AG08470 (cell line): Measurements from ENCODE around the gene CNTN6.

- RRBS = no CpG with 5 or more reads among the region's 3 CpGs
Observed at GRCh38 chr3:232771-233311, 36.3 kb downstream of the CHL1 start.

DNA sequence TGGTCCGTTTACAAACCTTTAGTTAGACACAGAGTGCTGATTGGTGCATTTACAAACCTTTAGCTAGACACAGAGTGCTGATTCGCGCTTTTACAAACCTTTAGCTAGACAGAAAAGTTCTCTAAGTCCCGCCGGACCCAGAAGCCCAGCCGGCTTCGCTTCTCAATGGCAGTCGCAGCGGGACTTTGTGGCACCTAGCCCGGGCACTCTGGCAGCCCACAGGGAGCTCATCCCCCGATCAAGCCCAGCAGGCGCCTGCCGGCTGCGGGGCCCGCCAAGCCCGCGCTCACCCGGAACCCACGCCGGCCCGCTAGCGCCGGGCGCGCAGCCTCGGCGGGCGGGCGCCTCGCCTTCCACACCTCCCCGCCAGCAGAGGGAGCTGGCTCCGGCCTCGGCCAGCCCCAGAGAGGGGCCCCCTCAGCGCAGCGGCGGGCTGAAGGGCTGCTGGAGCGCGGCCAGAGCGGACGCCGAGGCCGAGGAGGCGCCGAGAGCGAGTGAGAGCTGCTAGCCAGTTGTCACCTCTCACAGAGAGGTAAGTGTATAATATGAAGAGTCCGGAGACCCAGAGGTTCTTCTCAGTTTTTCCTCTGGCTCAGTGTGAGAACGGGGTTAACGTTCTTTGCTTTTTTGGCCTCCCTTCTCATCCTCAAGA, 339.4 kb downstream of the CHL1 start:
- RRBS = 36% methylated on average over 8 of the region's 48 CpGs

- RRBS = no CpG with 5 or more reads among the region's 8 CpGs
Observed at GRCh38 chr3:1092355-1093331, at the start of gene CNTN6. Gene CNTN6, plus strand, starts transcription at chr3:1093024.

GRCh38 chr3:3157498-3158060, 21.9 kb downstream of the CRBN start:
- RRBS = no CpG with 5 or more reads among the region's 9 CpGs

DNA sequence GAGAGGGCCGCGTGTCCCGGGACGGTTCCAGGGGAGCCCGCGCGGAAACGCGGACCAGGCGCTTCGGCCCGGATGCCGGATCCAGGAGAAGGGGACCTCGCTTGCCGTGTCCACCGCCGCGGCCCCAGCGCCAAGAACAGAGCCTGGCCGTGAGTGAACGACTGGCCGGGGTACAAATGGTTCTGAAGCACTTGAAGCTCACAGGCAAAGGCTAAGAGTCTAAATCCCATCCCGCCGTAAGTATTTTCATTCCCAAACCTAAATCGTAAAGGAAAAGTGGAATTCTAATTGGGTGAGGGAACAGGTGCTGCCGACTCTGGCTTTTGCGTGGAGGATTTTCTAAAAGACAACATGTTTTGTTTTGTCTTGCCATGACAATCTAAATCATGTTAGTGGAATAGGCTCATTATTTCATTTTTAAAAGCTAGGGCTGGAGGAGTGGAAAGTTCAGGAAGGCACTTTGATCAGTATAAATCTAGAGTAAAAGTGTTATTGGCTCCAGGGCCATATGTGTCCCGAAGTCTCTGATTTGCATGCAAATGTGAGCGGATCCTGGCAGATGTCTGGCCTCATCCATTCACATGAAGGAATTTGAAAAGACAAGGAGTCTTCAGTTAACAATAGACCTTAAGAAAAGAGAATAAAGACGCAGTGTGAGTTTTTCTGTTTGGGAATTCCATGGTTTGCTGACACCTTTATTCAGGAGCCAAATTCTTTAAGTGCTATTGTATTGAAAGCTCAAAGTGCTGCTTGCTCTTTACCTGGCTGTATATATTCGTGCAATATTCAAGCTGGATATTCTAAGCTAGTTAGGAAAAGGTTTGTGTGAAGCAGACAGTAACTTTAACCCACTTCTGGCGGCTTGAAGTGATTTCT, 2.0 kb downstream of the LRRN1 start:
- RRBS = 5% methylated on average over 13 of the region's 32 CpGs

DNA sequence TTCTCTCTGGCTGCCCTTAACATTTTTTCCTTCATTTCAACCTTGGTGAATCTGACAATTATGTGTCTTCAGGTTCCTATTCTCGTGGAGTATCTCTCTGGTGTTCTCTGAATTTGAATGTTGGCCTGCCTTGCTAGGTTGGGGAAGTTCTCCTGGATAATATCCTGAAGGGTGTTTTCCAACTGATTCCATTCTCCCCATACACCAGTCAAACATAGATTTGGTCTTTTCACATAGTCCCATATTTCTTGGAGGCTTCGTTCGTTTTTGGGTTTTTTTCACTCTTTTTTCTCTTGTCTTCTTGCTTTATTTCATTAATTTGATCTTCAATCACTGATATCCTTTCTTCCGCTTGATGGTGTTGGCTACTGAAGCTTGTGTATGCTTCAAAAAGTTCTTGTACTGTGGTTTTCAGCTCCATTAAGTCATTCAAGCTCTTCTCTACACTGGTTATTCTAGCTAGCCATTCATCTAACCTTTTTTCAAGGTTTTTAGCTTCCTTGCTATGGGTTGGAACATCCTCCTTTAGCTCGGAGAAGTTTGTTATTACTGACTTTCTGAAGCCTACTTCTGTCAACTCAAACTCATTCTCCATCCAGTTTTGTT, 58.4 kb upstream of the SETMAR start:
- RRBS = no CpG with 5 or more reads among the region's 5 CpGs

DNA sequence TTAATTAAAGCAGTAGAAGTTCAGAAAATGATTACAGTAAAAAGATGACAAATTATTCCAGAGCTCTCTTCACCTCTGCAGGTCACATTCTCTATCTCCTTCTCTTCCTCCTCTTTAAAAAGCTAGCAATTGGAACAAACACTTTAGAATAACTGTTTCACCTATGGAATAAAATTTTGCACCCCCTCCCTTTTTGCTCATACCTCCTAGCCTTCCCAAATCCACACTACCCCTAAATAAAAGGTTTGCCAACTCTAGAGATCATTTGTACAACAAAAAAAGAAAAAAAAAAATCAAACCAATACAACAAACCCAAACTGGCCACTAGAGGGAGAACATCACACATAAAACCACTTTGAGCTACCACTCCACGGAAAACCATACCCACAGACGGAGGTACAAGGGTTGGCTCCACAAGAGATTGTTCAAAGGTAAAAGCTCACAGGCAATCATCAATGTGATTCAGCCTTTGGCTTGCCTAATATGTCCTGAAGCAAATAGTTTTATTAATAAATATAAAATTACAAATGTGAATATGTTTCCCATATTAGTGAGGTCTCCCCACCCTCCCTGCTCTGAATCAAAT, 47.6 kb downstream of the SETMAR start:
- RRBS = no CpG with 5 or more reads among the region's 2 CpGs

DNA sequence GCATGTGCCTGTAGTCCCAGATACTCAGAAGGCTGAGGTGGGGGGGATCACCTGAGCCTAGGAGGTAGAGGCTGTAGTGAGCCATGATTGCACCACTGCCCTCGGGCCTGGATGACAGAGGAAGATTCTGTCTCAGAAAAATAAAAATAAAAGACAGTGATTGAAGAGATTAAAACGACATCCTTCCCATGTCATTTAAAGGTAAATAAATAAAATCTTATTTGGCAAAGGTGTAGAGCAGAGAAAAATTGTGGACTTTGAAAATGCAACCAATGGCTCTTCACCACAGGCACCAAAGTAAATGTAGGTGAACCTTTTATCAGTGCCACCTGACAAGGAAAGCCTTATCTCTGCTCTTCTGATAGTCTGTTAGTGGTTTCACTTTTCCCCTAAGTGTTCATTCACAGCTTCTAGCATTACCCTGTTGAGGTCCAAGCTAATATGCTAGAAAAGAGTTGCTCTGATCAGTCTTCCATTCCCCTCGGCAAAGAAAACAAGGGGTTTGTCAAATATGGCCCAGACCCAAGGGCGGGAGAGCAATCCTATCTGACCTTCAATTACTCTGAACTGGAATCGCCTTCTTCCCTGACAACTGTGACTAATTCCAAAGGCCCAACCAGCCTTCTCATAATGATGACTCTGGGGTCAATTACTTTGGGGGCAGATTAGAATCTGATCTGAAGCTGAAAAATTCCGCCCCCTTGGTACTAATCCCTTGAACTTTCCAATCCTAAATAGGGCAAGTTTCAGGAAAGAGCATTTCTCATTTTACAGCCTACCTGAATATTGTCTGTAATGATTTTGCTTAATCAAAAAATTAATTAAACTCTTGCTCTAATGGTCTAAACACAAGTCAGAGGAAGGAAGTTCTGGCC, 52.3 kb downstream of the SETMAR start:
- RRBS = no CpG with 5 or more reads among the region's 6 CpGs

- RRBS = no CpG with 5 or more reads among the region's 6 CpGs
Observed at GRCh38 chr3:4474576-4475394, 7.7 kb upstream of the SUMF1 start.

DNA sequence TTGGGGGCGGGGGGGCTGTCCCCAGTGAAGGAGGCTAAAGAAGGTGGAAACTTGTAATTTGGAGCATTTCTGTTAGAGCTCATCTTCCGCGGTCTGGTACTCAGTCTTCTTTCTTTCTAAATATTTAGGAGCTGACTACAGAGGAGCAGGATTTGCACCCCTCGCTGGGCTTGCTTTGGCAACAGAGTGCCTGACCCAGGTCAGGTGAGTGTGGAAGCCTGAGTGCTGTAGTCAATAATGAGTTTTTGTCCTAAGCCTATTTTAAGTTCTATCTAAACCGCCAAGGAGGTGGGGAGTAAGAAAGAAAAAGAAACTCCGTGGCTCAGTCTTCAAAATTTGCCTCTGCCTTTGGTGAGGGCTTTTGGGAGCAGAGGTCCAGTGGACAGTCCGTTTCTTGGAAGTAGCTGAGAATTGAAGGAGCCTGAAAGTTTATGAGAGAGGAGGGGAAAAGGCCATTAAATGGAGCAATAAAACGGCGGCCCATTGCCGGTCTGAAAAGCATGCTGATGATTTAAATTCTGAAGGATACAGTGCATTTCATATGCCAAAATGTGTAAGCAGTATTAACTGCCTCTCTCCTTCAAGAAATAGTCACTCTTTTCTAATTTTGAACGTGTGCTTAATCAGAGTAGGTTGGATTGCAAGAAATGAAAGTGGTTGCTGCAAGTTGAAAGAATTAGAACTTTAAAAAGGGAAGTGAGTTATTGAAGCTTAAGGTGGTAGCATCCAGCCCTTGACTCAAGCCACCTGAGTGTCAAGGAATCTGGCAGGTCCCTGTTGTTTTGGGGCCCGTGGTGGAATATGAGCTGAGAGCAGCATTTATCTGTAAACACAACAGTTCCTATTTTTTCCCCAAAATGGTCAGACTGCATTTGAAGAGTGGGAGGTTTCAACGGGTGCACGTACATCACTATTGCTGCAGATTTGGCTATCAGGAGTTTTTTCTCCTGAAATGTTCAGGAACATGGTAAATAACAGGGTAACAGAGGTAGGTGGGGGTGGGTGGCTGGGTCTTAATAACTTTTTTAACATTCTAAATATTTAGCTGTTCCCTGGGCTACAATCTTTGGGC, 1.5 kb downstream of the ITPR1 start:
- RRBS = no CpG with 5 or more reads among the region's 14 CpGs

DNA sequence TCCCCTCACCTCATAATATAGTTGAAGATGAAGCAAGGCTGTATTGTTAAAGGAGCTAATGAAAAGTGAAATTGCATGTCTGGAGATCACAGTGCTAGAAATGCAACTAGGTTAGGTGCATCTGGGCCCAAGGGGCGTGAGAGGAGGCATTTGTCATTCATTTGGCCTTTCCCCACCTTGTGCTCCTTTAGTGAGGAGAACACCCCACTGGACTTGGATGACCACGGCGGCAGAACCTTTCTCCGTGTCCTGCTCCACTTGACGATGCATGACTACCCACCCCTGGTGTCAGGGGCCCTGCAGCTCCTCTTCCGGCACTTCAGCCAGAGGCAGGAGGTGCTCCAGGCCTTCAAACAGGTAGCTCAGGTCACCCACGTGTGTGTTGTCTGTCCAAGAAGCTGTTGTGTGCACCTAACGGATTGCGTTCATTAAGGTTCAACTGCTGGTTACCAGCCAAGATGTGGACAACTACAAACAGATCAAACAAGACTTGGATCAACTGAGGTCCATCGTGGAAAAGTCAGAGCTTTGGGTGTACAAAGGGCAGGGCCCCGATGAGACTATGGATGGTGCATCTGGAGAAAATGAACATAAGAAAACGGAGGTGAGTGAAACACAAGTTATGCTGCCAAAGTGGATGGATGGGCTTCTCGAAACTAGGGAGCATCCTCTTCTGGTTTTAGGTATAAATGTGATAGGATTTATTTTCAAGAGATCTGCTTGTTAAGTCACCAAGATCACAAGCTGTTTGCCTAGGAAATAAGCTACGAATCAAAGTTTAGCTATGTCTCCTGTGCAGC, 190.2 kb downstream of the ITPR1 start:
- RRBS = no CpG with 5 or more reads among the region's 14 CpGs

GRCh38 chr3:4713704-4714667, 220.8 kb downstream of the ITPR1 start:
- RRBS = no CpG with 5 or more reads among the region's 14 CpGs

DNA sequence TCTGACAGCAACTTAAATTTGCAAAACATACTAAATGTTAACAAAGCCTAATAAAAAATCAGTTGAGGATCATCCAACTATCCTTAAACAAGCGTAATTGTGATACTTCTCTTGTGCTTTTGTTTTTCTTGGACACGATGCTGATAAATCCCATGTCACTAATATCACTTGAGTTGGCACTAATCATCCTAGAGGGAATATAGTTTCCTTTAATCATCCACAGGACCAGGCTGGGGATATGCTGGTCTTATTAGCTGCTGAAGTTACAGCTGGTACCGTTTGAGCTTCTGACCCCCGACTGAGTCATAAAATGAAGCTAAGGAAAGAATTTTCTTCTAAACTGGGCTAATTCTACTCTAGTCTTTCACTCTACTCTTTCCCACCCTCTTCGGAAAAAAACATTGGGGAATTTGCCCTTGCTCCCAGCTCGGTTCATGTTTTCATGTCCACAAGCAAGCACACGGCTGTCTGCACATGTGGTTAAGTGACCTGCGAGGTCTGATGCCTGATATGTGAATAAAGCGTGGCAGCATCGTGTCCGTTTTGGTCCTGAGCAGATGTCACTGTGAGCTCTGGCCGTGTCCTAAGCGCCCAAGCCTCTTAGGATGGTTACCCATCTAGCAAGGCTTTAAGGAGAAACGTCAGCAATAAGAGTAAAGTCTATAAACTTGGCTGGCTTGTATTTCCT, 223.6 kb downstream of the ITPR1 start:
- RRBS = no CpG with 5 or more reads among the region's 14 CpGs

DNA sequence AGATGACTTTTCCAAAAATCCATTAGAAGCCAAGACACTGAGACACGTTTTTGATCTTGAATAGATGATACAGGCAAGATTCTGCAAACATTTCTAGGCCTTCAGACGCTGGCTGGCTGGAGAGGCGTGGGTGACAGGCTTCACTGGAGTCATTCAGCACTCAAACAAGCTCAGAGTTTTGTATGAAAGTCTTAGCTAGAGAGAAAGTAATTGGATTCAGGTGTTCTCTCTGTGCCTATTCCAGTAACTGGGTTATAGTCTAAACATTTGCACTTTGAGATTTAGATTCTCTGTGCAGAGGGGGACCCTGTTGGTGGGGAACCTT, 147.7 kb upstream of the BHLHE40 start:
- RRBS = no CpG with 5 or more reads among the region's 3 CpGs

DNA sequence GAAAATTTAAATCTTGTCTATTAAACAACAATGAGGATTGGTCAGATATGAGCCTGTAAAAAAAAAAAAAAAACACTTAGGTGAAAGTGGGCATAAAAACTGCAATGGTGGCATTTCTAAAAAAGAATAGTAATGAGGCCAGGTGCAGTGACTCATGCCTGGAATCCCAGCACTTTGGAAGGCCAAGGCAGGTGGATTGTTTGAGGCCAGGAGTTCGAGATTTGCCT, 38.4 kb upstream of the BHLHE40 start:
- RRBS = no CpG with 5 or more reads among the region's 1 CpG

DNA sequence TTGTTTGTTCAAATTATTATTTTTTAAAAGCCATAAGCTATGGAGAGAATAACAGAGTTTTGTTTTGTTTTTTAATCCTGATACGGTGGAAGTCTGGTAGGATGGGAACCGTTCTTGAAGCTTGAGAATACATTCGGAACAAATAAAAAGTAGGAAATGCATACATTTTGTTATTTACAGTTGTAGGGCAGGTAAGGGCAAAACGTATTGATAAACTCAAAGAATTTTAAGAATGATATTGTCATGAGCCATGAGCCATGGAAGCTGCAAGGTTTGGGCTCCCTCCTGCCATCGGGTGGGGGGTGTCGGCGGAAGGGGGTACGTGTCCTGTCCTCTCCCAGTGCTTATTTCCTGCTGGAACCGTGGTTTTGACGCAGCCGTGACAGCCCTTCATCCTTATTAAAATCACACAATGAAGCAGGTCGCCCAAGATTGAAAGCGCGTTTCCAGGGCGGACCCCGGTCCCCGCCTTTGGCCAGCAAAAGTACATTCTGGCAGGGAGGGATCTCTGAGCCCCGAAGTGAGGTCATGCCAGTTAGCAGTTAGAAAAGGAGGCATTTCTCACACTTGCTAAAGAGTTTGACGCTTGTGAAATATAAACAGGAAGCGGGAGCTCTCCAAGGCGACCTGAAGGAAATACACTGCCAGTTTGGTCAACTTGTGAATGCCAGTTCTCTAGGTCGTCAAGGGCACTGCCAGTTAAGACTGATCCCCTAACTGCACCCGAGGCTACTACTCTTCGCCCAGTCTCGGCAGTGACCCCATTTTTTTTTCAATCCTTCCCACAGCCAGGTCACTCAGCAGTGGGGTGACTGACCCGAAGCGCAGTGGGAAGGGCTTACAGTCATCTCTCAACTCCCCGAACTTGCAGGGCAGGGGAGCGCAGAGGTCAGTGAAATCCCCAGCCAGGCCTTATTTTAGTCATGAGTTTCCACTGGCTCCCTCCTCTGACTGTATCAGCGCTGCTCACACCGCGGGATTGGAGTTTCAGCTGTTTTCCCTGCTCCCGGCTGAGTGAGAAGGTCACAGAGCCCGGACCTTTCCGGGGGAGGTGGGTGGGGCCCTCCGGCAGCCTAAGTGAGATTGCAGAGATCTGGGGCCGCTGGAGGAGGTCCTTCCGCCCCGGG, 2.2 kb upstream of the BHLHE40 start:
- RRBS = 3% methylated on average over 4 of the region's 39 CpGs

- RRBS = no CpG with 5 or more reads among the region's 8 CpGs
Observed at GRCh38 chr3:4985903-4986431, 6.7 kb downstream of the BHLHE40 start.

DNA sequence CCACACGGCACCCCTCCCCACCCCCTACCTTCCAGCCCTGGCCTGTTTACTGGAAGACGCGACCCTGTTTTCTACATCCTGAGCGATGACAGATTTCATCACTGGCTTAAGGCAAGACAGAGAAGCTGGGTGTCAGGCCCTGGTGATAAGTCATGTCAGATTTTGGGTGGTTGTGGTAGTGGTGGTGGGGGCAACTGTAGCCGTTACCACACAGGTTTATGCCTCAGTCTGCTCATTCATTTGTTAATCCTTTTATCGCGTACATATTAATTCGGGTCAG, 23.3 kb downstream of the BHLHE40 start:
- RRBS = no CpG with 5 or more reads among the region's 8 CpGs

- RRBS = no CpG with 5 or more reads among the region's 9 CpGs
Observed at GRCh38 chr3:5186633-5187041, 870 bp upstream of the EDEM1 start.

DNA sequence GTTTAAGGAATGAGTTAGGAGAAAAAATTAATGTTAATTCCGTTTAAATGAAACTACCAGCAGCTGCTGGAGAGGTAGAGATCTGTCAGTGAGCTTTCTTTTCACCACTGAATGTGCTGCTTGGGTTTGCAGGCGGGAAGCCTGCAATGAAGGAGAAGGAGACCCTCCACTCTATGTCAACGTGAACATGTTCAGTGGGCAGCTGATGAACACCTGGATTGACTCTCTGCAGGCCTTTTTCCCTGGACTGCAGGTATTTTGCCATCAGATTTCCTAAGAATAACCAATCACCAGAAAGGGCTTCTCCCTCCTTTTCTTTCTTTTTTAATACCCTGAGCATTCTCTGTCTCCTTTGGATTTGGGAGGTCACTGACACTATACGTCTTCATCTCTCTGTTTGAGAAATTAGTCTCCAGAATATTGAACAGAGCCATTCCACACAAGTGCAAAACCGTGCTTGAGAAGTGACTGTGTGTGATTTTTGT, 19.6 kb downstream of the EDEM1 start:
- RRBS = no CpG with 5 or more reads among the region's 5 CpGs